A375 (cell line): ENCODE measurements around the gene ACER1.

GRCh38 chr19:5974608-5975490 lies 3.1 kb downstream of the RANBP3 start:
- RAMPAGE, long total RNA: no peak

DNA sequence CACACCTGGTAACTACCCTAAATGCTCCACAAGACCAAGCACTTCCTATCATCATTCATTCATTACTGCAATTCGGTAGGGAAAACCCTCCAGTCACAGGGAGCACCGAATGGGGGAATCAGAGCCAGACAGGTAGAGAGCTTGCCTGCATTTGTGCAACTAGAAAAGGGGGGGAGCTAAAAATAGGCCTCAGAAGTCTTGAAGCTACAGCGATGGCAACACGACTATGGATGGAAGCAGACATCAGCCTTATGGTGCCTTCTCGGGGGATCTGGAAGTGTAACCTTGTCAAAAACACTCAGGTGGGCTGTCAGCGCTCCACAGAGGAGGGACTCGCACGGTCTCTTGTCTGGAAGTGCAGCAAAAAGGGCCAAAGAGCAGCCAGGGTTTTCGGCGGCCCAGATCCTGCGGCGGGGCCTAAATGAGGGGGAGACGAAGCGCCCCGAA lies 878 bp downstream of the RANBP3 start:
- RAMPAGE, long total RNA: no peak

- RAMPAGE, long total RNA: no peak
These were observed 420 bp downstream of the RANBP3 start for GRCh38 chr19:5977486-5977953.

DNA sequence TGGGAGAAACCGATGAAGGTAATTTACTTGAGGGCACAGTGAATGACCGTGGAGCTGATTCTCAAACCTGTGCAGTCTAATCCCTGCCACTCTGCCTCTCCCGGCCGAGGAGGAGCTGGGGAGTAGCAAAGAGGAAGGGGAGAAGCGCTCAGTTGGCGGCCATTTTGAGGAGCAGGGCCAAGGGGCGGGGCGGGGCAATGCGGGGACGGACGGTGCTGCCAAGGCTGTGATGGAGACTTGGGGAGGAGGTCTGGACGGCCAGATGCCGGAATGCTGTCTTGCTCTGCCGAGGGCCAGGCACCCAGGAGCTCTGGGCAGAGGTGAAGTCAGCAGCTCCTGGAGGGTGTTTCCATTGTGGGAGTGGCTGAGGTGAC lies 12.4 kb upstream of the RANBP3 start:
- RAMPAGE, long total RNA: no peak

DNA sequence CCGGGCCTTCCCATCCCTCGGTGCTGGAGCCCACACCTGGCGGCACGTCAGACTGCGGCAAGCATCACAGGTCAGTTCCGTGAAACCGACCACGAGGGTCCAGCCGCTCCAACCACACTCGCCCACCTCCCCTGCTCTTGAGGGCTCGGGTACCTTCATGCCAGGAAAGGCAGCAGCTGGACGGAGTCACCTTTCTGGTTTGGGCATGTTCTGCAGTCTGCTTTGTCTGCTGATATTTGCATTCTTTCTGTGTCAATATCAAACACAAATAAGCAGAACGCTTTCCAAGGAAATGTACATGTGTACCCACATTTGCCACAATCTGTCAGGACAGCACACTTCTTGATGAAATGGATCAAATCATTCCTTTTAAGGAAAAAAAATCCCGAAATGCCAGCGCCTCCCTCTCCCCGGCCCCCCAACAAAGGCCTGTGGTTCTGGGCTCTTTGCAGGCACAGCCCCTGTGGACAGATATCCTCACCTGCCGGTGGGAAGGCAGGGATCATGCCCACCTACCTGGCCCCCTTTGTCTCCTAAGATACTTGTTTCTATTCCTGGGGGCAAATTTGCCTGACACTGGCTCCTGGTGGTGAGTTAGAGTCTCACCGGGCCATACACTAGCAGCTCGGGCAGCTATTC lies 42.7 kb upstream of the RANBP3 start:
- RAMPAGE, long total RNA: no peak

- RAMPAGE, long total RNA: no peak
These were observed 26.1 kb downstream of the ACSBG2 start for GRCh38 chr19:6161586-6161960.

- RAMPAGE, long total RNA: no peak
These were observed 20.4 kb downstream of the MLLT1 start for GRCh38 chr19:6259256-6259823.

DNA sequence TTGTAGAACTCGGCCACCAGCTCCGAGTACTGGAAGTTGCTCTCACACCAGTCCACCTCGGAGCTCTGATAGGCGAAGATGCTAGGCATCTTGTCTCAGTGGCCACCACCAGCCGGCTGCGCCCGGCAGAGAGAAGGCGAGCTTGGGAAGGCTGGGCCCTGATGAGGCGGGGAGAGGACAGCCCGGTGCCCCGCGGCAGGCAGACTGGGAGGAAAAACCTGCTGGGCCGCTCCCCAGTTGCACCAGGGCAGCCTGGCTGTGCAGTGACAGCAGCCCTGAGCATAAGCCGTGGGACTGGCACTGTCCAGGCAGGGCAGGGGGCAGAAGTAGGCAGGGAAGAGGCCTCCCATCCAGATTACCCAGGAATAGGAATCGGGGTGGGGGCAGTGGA lies at the start of gene ACER1:
TSS of gene ACER1 (minus strand) at position 150 of the 391 bp plus-strand sequence.
- RAMPAGE, long total RNA: no peak

DNA sequence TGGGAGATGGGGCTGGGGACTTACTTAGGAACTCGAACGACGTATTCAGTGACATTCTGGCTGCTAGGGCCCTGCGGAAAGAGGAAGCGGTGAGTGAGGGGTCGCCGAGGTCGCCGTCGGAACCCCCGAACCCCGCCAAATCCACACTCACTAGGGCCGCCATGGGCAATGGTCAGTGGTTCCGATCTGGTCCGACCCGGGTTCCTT lies 228 bp downstream of the GTF2F1 start:
- RAMPAGE, long total RNA: no peak

DNA sequence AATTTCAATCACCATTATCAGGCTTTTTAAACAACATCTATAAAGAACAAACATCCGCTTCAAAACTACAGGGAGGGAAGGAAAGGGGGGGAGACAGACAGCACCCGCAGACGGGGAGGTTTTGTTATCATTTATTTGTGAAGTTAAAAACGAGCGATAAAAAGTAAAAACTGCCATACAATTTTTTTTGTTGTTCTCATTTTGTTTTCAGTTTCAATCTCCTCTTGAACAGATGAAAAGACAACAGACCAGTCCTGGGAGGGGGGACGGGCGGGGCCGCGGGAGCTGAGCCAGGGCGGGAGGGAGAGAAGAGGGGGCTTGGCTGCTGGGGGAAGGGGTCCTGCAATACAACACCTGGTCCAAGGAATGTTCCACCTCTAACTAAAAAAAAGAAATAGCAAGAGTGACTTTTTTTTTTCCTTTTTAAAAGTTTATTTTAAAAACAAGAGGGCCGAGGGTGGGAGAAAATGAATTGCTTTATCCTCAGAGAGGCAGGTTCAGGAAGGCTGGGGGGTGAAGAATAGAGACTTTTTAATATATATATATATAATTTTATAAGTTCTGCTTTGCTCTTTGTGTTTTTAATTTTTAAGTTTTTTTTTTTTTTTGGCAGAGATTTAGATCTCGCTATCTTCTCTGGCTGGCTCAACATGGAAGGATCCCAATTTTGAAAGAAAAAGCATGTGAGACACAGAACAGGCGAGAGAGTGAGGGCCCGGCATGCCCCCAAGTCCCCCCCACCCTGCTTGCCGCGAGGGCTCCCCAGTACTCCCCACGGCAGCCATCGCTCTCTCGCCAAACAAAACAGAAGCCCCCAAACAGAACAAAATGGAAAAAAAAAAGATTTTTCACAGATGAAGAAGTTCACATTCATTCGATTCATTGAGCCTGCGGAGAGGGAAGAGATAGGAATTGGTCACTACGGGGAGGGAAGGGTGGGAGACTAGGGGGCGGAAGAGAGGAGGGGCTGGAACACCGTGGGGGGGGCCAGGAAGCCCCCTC lies 11.1 kb downstream of the KHSRP start:
- RAMPAGE, long total RNA: no peak

GRCh38 chr19:6707338-6707801 lies 13.1 kb downstream of the C3 start:
- RAMPAGE, long total RNA: no peak

GRCh38 chr19:6740559-6741490 lies 1.3 kb downstream of the TRIP10 start:
- RAMPAGE, long total RNA: no peak

GRCh38 chr19:6742888-6743227 lies 3.4 kb downstream of the TRIP10 start:
- RAMPAGE, long total RNA: no peak

DNA sequence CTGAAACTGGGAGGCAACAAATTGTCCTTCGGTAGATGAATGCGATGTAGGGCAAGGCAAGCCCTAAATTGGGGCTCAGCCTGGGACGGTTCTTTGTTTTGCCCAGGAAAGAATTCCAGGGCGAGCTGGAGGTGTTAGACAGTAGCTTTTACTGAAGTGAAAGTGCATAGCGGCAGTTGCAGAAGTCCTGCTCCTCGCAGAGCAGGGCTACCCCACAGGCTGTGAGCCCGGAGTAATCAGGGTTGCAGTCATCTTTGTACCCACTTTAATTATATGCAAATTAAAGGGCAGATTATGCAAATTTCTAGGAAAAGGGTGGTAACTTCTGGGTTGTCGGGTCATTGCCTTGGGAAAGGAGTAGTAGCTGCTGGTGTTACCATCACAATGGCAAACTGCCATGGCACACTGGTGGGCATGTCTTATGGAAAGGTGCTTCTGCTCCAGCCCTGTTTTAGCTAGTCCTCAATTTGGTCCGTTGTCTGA lies 30.5 kb downstream of the VAV1 start:
- RAMPAGE, long total RNA: no peak

GRCh38 chr19:6862590-6863317 lies 24.6 kb upstream of the ADGRE1 start:
- RAMPAGE, long total RNA: no peak

DNA sequence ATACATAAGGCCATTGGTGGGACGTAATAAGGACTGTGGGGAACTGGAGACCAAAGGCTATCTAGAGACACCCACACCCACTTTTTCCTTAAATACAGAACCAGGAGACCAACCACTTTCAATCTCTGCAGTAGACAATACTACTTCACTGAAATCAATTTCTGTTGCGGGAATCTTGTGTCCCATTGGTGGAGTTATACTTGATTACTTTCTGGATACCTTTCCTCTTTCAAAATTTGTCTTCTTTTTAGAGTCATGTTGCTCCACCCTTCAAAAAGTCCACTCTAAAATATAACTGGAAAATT lies 24.7 kb downstream of the MBD3L2B start:
- RAMPAGE, long total RNA: no peak

- RAMPAGE, long total RNA: no peak
These were observed 29.5 kb downstream of the ZNF557 start for GRCh38 chr19:7098699-7099760.

DNA sequence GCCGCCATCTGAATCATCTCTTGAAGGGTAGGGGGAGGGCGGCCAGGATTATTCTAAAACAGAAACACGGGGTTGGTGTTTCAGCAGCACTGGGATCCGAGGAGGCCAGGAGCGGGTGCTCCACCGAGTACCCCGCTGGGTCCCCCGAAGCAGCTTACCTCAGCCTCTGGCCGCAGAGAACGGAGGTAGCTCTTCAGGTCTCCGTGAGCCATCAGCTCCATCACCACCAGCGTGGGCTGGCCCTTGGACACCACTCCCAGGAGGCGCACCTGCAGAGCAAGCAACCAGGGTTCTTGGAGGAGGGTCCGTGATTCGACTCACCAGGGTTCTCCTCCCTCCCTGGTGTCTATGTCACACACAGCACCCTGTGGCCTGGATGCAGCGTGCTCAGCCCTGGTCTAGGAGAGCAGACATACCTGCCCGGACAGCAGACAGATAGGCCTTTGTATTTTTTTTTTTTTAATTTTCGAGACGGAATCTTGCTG lies 53.3 kb downstream of the ZNF557 start:
- RAMPAGE, long total RNA: no peak

DNA sequence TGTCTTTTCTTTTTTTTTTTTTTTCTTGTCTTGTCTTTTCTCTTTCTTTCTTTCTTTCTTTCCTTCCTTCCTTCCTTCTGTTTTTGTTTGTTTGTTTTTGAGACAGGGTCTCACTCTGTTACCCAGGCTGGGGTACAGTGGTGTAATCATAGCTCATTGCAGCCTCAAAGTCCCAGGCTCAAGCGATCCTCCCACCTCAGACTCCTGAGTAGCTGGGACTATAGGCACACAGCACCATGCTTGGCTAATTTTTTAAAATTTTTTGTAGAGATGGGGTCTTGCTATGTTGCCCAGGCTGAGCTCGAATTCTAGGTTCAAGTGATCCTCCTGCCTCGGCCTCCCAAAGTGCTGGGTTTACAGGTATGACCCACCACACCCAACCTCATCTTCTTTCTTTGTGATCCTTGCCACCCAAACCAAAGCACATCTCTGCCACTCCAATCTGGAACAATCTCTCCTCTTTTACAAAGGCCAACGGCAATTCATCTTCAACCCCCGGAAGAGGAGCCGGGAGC lies 38.7 kb downstream of the INSR start:
- RAMPAGE, long total RNA: no peak

DNA sequence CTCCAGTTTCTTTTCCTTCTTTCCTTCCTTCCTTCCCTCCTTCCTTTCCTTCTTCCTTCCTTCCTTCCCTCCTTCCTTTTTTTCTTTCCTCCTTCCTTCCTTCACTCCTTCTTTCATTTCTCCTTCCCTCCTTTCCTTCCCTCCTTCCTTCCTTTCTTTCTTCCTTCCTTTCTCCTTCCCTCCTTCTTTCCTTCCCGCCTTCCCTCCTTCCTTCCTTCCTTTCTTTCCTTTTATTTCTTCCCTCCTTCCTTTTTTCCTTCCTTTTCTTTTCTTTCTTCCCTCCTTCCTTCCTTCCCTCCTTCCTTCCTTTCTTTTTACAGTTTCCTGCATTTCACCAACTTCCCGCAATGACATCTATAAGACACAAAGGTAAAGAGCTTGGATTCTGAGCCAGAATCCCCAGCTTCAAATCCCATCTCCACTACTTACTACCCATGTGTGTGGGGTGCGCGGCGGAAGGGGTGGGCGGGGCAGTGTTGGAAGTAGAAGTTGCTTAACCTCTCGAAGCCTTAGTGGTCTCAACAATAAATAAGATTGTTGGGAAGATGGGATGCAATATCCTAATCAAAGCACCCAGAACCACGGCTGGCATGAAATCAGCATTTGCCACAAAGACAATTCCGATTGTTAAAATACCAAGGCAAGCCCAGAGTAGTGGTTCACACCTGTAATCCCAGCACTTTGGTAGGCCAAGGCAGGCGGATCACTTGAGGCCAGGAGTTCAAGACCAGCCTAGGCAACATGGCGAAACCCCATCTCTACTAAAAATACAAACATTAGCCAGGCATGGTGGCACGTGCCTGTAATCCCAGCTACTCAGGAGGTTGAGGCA lies 35.1 kb downstream of the INSR start:
- RAMPAGE, long total RNA: no peak